ENCODE results near the gene PCED1B.

GRCh38 chr12:46934587-46935080 lies 108.8 kb upstream of the SLC38A4 start:
- PRO-cap = no peak
- RAMPAGE, long total RNA, 4 experiments = no peak in any of the 4 experiments

GRCh38 chr12:46965645-46966103 lies 113.7 kb upstream of the PCED1B start:
- PRO-cap = no peak
- RAMPAGE, long total RNA, 4 experiments = no peak in any of the 4 experiments

DNA sequence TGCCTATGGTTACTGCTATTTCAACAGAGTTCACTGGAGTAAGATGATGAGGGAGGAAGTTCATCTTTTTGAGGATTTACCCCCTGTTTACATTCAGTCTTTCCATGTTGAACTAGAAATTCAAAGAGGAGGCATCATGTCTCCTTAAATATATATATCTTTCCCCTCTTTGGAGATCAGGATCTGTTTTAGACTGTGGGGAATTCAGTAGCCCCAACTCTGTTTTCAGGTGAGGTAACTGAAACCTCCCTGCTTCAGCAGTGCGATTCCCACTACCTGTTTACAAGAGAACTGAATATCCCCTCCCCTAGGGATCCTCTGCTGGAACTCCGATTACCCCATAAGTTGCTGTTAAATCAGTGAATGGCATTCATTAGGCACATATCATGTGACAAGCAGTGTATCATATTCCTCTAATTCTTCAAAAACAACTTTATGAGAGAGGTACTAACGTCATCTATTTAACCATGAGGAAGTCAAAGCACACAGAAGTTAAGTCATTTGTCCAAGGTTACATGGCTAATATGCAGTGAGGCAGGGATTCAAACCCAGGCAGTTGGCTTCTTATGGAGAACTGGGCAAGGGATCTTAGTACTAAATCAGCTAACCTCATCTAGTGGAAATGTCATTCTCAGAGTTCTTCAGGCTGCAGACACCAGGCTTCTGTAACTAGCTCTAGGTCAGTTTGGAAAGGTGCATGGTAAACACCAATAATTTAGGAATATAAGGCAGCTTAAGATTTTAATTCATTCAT lies 44.0 kb upstream of the PCED1B start:
- PRO-cap = no peak
- RAMPAGE, long total RNA, 4 experiments = no peak in any of the 4 experiments

DNA sequence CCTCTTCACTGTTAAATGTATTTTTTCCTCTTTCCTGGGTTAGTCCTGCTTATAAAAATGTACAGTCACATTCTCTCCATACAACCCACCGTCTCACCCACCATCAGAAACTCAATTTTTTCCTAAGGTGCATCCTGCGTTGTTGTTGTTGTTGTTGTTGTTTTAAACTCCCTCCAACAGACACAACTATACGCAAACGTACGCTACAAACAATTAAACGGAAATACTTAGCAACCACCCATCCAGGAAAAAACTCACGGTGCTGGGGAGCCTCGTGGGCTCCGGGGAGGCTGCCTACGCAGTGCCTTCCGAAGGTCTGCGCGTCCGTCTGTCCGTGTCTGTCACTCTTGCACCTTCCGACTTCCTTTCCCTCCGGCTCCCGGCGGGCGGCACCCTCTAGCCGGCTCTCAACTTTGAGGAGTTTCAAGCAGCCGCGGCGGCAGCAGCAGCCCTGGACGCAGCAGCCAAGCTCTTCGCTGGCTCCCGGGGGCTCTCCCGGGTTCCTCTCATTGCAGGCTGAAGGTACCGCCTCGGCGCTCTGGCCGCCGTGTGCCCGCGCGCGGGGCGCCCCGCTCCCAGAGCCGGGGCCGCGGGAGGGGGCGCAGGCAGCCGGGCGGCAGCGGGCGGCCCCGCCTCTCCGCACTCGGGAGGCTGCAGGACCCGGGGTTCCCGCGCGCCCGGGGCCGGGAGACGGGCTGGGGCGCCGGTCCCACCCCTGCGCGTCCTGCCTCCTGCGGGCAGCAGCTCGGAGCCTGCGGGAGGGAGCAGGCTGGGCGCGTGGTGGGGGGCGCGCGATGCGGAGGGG lies at the start of gene PCED1B:
Gene PCED1B (plus strand): TSS at position 418 of the 805 bp plus-strand sequence.
- PRO-cap = unidirectional peak, plus-strand start at position 257 of the sequence; bidirectional peak, plus-strand start at position 419 of the sequence, minus-strand start at position 340 of the sequence
- RAMPAGE, long total RNA, 4 experiments = start-site peak on the plus strand in 2 of 4 experiments, centred at positions 423 to 431 of the sequence, 9 to 19 reads per replicate; start-site peak on the minus strand in 2 of 4 experiments, centred at positions 562 to 580 of the sequence, 13 to 21 reads per replicate

- PRO-cap = no peak
- RAMPAGE, long total RNA, 4 experiments = no peak in any of the 4 experiments
Observed at GRCh38 chr12:47267763-47268141, 188.0 kb upstream of the AMIGO2 start.

- PRO-cap = no peak
- RAMPAGE, long total RNA, 4 experiments = no peak in any of the 4 experiments
Observed at GRCh38 chr12:47362046-47362605, 282.4 kb upstream of the AMIGO2 start.

- PRO-cap = no peak
- RAMPAGE, long total RNA, 4 experiments = no peak in any of the 4 experiments
Observed at GRCh38 chr12:47378871-47379188, 299.1 kb upstream of the AMIGO2 start.

- PRO-cap = unidirectional peak, minus-strand start at chr12:47737325
- RAMPAGE, long total RNA, 4 experiments = start-site peak on the minus strand in 1 of 4 experiments, at chr12:47737290-47737611 at its widest, 16 reads per replicate
Observed at GRCh38 chr12:47736701-47737747, 11.7 kb upstream of the ENDOU start.

- PRO-cap = no peak
- RAMPAGE, long total RNA, 4 experiments = no peak in any of the 4 experiments
Observed at GRCh38 chr12:47774540-47775853, 2.0 kb downstream of the SLC48A1 start.

GRCh38 chr12:47789672-47790235 lies 16.7 kb downstream of the SLC48A1 start:
- PRO-cap = no peak
- RAMPAGE, long total RNA, 4 experiments = start-site peak on the minus strand in 1 of 4 experiments, at chr12:47789868-47790038 at its widest, 9 reads per replicate

GRCh38 chr12:47795177-47796026 lies 22.4 kb downstream of the SLC48A1 start:
- PRO-cap = no peak
- RAMPAGE, long total RNA, 4 experiments = start-site peak on the minus strand in 1 of 4 experiments, at chr12:47795227-47795745 at its widest, 9 reads per replicate

DNA sequence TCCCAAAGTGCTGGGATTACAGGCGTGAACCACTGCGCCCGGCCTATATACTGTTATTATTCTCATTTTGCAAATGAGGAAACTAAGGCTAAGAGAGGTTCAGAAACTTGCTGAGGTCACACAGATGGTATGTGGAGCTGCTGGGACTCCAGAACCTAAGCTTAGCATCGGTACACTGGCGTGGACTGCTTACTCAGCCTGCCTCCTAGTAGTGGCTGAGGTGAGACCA lies 9.6 kb downstream of the HDAC7 start:
- PRO-cap = no peak
- RAMPAGE, long total RNA, 4 experiments = no peak in any of the 4 experiments

DNA sequence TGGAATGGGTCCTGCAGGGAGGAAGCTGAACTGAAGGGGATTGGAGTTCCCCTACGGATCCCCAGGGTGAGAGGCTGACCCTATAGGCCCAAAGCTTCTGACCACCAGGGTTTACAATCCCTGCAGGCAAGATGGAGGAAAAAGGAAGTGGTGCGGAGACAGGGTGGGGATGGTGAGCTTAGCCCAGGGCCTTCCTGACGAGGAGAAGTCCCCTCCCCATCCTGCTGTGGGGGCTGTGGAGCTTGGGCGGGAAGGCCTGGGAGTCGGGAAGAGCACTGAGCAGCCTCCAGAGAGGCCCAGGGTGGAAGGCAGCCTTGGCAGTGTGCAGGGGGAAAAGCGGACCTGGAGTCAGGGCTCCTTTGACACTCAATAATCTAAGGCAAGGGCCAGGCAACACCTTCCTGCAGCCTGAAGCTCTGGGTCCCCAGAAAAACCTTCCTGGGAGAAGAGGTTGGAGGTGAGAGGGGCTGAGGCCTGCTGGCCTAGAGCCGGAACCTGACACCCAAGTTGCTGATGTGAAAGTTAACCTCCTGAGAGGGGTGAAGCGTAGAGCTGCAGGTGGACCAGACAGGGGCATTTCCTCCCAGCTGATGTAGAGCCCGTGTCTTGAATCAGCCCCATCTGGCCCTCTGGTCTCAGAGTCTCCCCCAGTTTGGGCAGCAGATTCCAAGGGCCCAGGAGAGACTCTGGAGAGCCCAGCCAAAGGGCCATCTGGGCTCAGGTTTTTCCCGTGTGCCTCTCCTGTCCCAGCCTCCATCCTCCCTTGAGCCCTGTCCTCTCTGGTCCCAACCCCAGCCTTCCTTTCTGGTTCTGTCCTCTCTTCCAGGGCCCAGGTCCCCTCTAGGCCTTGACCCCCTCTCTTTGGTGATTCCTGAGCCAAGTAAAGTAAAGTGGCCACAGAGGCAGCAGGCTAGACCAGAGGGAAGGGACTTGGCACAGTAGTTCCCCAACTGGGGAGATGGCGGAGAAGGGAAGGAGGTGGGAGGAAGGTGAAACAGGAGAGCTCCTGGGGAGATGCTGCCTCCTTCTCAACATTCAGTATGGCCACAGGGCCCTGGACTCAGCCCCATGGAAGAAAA lies 5.9 kb downstream of the HDAC7 start:
- PRO-cap = no peak
- RAMPAGE, long total RNA, 4 experiments = no peak in any of the 4 experiments

DNA sequence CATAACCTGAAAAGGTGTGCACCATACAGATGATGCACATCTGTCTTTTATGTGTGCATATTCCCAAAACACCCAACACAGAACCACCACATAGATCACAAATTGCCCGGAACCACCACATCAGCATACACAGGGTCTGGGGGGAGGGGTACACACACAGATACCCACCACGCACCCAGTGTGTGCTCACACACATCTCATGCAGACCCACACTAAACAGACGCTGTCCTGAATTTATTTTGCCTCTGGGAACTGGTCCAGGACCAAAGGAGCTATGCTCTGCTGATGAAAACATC lies 3.4 kb downstream of the HDAC7 start:
- PRO-cap = no peak
- RAMPAGE, long total RNA, 4 experiments = no peak in any of the 4 experiments

- PRO-cap = no peak
- RAMPAGE, long total RNA, 4 experiments = no peak in any of the 4 experiments
Observed at GRCh38 chr12:47819524-47819630, 326 bp downstream of the HDAC7 start.

GRCh38 chr12:47820956-47821661 lies 1.4 kb upstream of the HDAC7 start:
- PRO-cap = no peak
- RAMPAGE, long total RNA, 4 experiments = no peak in any of the 4 experiments

- PRO-cap = bidirectional peak, plus-strand start at chr12:47829189, minus-strand start at chr12:47829017
- RAMPAGE, long total RNA, 4 experiments = no peak in any of the 4 experiments
Observed at GRCh38 chr12:47828737-47829592, 9.3 kb upstream of the HDAC7 start.

DNA sequence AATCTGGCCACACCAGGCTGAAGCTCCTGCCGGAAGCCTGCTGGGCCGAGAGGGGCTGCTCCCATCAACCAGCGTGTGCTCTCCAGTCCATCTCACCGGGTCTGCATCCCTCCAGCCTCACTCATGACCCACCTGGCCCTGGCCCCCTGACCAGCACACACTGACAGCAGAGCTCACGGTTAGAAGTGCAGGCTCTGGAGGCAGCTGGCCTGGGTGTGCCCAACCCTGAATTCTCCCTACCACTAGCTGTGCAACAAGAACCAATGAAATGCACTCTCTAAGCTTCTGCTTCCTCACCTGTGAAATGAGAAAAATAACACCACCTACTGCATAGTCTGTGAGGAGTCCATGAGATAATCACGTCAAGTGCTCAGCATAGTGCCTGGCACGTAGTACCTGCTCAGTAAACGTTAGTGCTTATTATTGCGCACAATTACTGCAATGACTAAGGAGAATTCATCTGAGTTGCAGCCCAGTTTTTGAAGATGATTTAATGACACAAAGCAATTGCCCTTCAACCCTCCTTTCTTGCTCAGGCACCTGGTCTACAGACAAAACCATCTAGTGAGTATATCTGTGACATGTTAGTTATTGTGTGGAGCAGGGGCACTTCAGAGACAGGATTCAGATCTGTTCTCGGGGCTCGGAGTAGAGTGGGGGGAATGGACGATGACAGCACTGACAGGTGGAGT lies 8.8 kb downstream of the VDR start:
- PRO-cap = no peak
- RAMPAGE, long total RNA, 4 experiments = no peak in any of the 4 experiments

- PRO-cap = bidirectional peak, plus-strand start at chr12:47939281, minus-strand start at chr12:47939143
- RAMPAGE, long total RNA, 4 experiments = no peak in any of the 4 experiments
Observed at GRCh38 chr12:47938795-47939677, 24.4 kb upstream of the TMEM106C start.

DNA sequence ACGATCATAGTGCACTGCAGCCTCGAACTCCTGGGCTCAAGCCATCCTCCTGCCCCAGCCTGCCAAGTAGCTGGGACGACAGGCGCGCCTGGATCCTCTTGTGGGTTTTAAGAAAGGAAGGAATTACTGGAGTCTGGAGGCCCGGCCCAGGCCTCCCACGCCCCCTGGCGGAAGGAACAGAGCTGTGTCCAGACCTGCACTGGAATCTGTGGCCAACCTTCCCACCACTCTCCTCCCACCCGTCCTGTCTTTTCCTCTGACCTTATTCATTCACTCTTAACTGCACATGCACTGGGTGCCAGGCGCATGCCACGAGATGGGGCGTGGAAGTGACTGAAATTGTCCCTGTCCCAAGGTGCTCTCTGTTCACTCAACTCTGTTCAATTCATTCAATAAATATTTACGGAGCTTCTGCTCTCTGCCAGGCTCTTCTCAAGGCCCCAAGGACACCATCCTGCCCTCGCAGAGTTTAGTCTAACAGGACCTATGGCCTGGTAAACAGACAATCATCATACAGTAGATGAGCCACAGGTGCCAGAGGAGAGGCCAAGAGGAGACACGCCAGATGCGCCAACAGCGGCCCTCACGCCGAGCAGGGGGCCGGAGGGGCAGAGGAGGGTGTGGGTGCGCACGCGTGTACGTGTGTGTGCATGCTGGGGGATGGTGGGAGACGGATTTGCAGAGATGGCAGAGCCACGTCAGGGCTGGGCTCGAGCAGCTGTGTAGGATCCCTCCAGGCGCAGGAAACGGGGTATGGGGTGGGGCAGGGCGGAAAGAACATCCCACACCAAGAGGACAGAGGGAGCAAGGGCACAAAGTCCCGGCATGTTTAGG lies 13.7 kb upstream of the TMEM106C start:
- PRO-cap = bidirectional peak, plus-strand start at position 537 of the sequence, minus-strand start at position 258 of the sequence
- RAMPAGE, long total RNA, 4 experiments = no peak in any of the 4 experiments